Epidermal melanocyte (primary cell): ENCODE data around the gene CDH4.

DNA sequence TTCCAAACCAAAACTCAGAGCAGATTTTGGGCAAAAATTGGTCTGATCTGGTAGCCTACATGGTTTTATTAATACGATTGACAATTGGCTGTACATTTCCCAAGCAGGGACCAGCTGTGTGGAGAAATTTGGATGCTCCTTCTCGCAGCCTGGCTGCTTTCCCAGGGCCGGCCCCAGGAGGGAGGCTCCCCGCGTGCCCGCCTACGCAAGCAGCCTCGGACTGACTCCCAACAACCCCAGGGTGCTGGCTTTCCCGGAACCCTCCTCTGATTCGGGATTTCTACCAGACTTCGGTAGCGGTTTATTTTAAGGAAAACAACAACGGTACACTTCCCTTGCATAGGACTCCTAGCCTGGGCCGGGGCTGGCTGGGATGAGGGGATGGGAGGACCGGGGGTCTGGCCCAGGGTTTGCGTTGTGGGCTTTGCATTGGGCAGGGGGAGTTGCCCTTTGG, 20.9 kb upstream of the PHACTR3 start:
- RRBS, result 86% methylated on average over 1 of the region's 16 CpGs

GRCh38 chr20:59820384-59820835, 113.0 kb downstream of the SYCP2 start:
- RRBS, result no CpG with 5 or more reads among the region's 5 CpGs

DNA sequence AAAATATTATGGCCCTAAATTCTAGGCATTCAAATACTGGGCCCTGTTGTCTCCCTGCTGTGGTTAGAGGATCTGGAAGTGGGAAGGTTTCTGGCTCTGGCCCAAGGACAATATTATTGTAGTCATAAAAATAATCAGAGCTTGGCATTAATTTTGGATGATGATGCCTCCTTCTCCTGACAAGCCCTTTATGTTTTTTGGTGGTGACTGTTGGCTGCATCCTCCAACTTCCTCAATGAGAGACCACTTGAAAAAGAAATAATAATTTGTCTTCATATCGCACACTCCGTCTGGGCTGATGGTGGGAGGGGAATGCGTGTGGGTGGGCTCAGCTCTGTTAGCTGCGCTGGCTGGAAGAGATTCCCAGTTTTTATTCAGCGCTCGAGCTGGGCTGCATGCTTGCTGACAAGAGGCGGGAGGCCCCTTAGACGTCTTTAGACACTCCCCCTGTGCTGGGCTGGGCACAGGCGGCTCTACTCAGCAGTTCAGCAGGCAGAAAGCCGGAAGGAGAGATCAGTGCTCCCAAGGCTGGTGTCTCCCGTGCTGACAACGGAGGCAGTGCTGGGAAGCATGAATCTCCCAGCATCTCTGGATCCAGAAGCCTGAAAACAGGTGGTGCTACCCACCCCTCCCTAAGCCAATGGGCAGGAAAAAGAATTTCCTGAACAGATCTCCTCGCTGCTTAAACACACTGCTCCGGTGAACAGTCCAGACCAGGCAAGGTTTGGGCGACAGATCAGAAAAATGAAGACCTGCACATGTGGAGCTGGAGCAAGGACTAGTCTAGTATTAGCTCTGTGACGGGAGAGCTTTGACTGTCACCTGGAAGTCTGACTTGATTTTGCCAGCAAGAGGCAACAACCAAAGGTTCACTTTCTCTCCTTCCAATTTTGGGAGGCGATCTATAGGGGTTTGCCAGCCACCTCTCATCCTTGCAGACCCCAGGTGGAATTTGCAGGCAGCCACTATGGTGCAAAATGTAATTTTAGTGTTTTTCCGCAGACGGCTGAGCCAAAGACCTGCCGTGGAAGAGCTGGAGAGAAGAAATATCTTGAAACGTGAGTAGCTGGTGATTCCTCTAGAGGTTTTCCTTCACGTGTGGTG, 97.6 kb downstream of the SYCP2 start:
- RRBS, result no CpG with 5 or more reads among the region's 22 CpGs

- RRBS, result no CpG with 5 or more reads among the region's 6 CpGs
These were observed 96.8 kb downstream of the SYCP2 start for GRCh38 chr20:59836607-59837042.

GRCh38 chr20:59948763-59949118, 8.6 kb downstream of the FAM217B start:
- RRBS, result no CpG with 5 or more reads among the region's 5 CpGs

- RRBS, result no CpG with 5 or more reads among the region's 28 CpGs
These were observed 180.0 kb downstream of the CDH26 start for GRCh38 chr20:60138035-60138794.

GRCh38 chr20:60201953-60202455, 243.8 kb downstream of the CDH26 start:
- RRBS, result no CpG with 5 or more reads among the region's 7 CpGs

DNA sequence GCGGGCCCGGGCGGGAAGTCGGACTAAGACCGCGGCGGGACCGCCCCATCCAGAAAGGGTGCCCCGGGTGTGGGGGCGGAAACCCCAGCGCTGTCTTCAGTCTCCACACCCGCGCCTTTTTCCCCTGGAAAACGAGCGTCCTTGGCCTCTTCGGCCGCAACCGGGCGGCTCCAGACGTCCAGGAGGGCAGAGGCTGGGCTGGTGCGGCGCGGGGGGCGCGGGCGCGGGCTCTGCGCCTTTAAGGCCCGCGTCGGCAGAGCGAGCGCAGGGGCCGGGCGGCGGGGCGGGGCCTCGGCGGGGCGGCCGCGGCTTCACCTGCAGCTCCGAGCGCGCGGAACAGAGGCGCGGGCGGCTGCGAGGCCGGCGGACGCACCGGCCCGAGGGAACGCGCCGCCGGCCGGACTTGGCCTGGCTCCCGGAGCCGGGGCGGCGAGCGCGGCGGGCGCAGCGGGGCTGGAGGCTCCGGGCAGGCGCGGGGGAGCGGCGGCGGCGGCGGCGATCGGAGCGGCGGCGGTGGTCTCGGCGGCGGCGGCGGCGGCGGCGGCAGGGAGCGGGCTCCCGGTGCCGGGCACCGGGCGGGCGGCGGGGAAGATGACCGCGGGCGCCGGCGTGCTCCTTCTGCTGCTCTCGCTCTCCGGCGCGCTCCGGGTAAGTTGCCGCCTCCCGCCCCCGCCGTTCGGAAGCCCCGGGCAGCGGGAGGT, at the start of gene CDH4:
Gene CDH4, plus strand, starts transcription at position 339 of the 701 bp plus-strand sequence.
- RRBS, result 2% methylated on average over 67 of the region's 114 CpGs

DNA sequence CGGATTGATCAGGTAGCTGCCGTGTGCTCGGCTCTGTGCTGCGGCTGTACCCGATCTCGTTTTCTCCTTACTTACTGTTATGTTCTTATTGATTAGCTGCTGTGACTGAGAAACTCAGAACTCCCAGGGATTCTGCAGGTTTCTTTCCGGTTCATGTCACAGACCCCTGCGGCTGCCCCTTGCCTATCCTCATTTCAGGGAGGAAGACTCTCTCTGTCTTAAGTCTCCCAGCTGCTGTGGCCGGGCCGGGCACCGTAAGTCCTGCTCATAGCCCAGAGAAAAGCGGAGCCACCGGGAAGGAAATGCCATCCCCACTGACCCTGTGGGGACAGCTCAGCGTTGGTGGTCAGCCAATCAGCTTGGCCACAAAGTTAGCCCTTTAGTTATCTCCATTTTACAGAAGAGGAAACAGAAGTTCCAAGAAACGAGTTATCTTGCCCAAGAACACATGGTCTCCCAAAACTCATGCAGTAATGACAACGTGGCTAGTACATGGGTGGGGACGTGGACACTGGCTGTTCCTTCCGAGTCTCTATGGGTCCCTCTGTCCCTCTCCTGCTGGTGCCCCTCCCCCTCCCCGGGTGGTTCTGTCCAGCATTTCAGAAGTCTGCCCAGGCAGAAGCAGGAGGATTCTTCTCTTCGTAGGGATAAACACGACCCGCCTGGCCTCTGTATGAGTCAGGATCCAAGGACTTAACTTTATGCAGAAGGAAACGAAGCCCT, 273.7 kb downstream of the CDH4 start:
- RRBS, result 68% methylated on average over 4 of the region's 23 CpGs

GRCh38 chr20:61719499-61720426, 345.9 kb downstream of the TAF4 start:
- RRBS, result no CpG with 5 or more reads among the region's 33 CpGs

DNA sequence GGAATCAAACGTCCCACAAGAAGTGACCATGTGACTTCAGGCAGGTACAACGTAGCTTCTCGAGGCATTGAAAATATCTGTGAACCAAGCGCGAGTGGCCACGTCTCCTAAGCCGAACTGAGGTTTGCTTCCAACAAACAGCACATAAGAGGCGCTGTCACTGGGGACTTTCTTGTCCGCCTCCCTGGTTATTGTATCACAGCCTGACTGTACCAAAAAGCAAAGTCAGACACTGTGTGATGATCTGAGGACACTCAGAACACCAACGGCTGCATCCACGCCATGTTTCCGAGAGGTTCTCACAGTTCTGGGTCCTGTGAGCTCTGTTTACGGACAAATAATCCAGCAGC, 47.7 kb downstream of the TAF4 start:
- RRBS, result no CpG with 5 or more reads among the region's 13 CpGs

DNA sequence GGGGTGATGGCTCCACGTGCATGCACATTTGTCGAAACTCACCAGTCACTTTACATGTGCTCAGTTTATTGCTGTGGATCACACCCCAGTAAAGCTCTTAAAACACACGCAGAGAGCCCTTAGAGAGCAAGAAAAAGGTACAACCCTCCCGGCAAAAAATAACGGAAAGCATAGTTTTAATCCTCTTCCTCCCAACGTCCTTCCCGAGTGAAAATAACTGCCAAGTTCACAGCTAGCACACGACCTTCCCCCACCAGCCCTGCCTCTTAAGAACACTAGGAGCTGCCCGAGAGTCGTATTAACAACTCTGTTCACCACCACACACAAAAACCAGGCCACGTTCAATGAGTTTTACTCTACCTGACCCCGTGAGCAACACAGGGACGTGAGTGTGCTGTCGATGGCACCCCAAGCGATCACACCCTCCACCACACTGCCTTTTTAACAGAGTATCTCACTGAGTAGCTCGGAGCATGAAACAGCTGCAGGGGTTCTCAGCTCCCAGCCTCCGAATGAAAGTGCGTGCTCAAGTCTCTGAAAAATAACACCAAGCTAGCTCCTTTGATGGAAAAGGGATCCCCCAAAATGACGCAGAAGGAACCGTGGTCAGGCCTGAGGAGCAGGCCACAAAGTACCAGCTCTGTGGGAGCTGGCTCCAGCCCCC, 39.6 kb downstream of the TAF4 start:
- RRBS, result no CpG with 5 or more reads among the region's 20 CpGs

GRCh38 chr20:62027129-62027705, 38.5 kb downstream of the TAF4 start:
- RRBS, result no CpG with 5 or more reads among the region's 11 CpGs

GRCh38 chr20:62040152-62040687, 25.5 kb downstream of the TAF4 start:
- RRBS, result no CpG with 5 or more reads among the region's 19 CpGs

- RRBS, result no CpG with 5 or more reads among the region's 8 CpGs
These were observed 8.1 kb downstream of the LSM14B start for GRCh38 chr20:62130376-62130746.

DNA sequence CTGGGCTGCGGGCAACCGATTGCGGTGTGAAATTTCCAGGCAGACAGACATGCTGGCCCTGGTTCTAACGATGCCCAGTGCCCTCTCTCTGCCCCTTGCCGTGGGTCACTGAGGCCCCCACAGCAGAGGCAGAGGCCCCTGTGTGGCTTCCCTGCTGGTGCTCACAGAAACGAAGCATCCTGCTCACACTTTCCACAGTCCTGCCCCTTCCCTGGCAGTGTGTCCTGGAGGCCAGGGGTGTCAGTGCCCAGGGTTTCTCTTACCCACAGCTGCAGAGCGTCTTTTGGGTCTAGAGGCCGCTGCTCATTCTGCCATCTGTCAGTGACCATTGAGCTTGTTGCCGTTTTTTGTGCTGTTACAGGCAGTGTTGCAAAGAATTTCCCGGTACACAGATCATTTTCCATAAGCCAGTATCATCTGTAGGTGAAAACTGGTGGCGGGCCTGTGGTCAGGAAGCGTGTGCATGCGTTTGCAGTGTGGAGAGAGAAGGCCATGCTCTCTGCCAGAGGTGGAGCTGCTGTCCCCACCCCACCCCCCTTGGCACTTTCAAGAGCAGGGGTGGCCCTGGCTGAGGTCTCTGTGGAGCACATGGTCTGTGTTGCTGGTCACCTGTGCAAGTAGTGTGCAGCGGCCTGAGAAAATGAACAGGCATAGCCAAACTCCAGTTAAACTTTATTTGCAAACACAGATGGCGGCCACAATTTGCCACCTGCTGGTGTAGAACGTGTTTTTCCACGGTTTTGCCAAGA, 2.2 kb downstream of the ADRM1 start:
- RRBS, result no CpG with 5 or more reads among the region's 17 CpGs

GRCh38 chr20:62349951-62350711, 17.0 kb downstream of the LAMA5 start:
- RRBS, result no CpG with 5 or more reads among the region's 18 CpGs

GRCh38 chr20:62366282-62366896, 723 bp downstream of the LAMA5 start:
- RRBS, result 4% methylated on average over 11 of the region's 43 CpGs

DNA sequence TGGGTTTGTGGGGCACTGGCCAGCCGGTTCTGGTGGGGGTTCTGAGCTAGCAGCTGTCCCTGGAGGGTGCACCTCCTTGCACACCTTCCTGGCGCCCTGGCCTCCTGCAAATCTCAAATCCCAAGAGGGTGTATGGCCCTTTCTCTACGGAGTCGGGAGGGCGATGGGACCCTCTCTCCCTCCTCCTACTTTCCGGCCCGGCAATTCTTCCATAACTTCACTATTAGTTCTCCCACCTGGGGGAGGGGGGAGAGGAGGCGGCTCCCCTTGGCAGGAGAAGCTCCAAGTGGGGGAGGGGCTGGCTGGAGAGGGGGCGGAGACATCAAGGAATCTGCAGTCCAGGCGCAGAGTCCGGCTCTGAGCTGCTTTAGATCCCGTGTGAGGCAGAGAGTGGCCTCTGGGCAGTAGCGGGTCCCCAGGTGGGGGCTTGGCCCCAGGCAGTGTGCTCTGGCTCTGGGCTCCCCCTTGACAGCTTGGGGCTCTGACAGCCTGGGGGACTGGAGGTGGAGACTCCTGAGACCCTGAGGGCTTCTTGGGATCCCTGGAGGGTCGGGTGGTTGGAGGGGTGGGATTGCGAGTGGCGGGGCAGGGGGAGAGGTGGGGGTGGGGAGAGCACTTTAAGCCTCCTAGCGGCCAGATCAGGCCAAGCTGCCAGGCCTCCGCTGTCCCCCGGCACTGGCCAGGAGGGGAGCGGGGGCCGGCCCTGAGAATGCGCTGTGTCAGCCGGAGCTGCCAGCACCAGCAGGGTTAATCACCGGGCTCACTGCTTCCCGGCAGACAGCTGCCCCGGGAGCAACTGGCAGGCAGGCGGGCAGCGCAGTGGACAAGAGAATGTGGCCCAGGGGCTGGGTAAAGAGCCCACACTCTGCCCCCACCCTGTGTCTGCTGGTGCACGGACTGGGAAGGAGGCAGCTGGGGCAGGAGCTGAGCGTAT, 1.6 kb upstream of the LAMA5 start:
- RRBS, result no CpG with 5 or more reads among the region's 30 CpGs

DNA sequence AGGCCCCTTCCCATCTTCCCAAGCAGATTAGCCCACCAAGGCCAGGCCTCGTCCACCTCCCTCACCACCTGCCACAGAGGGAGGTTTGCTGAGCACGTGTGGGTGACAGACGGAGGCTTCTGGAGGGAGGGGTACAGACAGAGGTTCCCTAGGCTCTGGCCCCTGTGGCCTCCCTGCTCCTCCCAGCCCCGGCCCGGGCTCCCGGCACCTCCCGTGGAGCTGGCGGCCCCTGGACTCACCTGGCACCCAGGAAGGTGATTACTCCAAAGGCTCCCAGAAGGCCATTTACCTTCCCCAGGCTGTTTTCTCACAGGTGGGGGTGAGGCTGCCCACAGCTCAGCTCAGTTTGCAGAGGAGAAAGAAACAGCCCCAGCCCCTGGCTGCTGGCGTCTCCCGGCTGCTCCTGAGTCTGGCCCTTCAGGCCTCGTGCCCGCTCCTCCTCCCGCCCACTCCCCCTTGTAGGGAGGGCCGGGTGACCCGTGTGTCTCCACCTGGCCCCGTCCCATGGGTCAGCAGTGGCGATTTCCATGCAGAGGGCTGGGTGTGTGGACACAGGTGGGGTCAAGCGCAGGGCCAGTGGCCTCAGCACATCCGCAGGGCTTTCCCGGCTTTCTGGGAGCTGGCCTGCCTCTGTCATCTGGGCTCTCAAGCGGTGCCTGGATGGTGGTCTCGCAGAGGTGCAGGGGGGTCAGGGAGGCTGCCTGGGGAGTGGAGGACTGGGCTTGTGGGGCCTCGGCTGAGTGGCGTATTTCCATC, 20.0 kb upstream of the GATA5 start:
- RRBS, result 39% methylated on average over 6 of the region's 24 CpGs